ENCODE results near the gene RBAK.

GRCh38 chr7:4842156-4842864 is 19.5 kb downstream of the PAPOLB start:
- PRO-cap, result no peak

- PRO-cap, result no peak
Measured at GRCh38 chr7:4858132-4858559, 3.7 kb downstream of the PAPOLB start.

GRCh38 chr7:4882045-4882814 is 1.3 kb downstream of the RADIL start:
- PRO-cap, result bidirectional peak, plus-strand start at chr7:4882266, minus-strand start at chr7:4882214; unidirectional peak, plus-strand start at chr7:4882266; bidirectional peak, plus-strand start at chr7:4882606, minus-strand start at chr7:4882377

- PRO-cap, result no peak
Measured at GRCh38 chr7:4883902-4884228, 349 bp upstream of the RADIL start.

- PRO-cap, result bidirectional peak, plus-strand start at chr7:5045924, minus-strand start at chr7:5045816
Measured at GRCh38 chr7:5045484-5046069, at the start of gene RBAK. Gene RBAK, plus strand, starts transcription at chr7:5045860.

GRCh38 chr7:5223492-5224001 is 33.5 kb downstream of the WIPI2 start:
- PRO-cap, result no peak

DNA sequence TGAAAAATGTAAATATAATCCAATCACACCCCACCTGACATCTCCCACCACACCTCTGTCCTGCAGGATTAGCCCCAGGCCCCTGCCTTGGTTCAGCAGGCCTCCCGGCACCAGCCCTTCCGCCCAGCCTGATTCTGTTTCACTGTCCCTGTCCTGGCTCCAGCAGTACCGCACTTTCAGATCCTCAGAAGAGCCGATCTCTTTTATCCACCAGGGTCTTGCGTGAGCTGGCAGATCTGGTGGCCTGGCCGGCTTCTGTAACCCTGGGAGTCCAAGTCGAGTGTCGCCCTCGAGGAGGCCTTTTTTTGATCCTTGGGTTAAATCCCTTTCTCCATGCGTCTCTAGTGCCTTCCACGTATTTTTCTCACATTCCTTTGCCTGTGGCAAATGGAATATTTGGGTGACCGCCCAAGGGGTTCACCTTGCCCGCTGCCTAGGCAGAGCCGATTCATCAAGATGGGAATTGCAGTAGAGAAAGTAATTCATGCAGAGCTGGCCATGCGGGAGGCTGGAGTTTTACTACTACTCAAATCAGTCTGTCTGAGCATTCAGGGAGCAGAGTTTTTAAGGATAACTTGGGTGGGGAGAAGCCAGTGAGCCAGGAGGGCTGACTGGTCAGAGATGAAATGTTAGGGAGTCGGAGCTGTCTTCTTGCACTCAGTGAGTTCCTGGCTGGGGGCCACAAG is 34.1 kb downstream of the WIPI2 start:
- PRO-cap, result no peak

- PRO-cap, result no peak
Measured at GRCh38 chr7:5457369-5458028, 33.9 kb upstream of the TNRC18 start.

GRCh38 chr7:5679741-5680521 is 87.3 kb downstream of the FSCN1 start:
- PRO-cap, result no peak

DNA sequence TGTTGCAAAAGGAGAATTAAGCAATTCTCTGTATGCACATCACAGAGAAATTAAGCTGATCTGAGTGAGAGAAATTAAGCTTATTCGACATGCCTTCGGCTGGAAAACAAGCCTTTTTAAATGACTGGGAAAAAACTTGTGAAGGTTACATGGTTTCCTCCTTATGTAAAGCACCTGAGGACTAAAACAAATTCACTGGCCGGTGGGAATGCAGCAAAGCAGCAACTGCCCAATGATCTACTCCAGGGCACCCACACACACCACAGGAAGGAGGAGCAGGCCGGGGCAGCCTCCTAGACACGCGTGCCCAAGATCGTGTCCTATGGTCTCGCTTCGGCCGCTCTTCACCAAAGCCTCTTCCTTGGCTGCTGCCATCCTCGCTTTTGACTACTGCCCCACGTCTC is 85.2 kb downstream of the RNF216 start:
- PRO-cap, result no peak

DNA sequence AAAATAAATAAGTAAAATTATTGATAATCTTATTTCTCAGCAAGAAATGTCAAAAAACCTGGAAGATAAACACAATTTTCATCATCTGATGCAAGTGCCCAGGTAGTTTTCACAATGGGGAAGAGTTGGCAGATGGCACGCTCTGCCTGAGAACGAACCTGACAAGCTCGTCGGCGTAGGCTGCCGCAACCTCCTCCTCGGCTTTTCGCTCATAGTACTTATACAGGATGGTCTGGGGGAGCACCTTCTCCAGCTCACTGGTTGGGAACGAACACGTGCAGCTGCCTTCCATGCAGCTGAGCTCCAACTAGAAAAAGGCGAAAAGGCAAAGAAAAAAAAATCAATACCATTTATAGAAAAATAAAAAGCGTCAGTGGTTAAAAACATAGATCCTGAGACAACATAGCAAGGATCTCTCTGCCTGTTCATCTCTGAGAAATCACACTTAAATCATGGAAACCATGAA is 68.9 kb downstream of the RNF216 start:
- PRO-cap, result no peak

DNA sequence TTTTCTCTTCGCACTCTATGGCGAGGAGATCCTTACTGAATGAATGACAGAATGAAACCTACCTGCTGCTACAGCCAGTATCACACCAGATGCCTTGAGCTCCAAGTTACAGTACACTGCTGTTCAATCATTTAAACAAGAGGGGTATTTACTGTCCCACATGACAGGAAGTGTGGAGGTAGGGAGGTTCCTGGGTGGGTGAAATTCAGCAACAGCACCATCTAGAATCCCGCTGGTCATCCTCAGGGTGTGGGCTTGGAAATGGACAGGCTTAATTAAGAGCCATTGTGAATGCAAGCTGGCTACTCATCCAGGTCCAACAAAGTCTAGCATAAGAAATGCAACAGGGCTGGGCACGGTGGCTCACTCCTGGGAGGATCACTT is 14.8 kb downstream of the CYTH3 start:
- PRO-cap, result unidirectional peak, minus-strand start at position 118 of the sequence

DNA sequence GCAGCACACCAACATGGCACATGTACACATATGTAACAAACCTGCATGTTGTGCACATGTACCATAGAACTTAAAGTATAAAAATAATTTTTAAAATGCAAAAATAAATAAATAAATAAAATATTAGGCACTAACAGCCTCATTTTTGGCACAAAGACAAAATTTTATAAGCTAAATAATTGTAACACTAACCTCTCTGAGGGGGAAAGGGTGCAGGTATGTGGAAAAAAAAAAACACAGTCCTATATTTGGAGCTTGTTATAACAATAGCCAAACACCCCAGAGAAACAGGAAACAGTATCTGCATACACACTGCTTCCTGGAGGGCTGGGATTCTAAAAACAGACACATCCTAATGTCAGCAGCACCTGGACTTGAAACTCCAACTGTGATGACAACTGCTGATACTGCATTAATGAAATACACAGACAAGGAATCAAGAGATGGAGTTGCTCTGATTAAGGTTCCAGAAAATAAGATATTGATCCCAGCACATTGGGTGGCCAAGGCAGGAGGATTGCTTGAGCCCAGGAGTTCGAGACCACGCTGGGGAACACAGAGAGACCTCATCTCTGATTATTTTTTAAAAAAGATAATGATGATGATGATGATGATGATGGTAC is 9.4 kb downstream of the DAGLB start:
- PRO-cap, result no peak

DNA sequence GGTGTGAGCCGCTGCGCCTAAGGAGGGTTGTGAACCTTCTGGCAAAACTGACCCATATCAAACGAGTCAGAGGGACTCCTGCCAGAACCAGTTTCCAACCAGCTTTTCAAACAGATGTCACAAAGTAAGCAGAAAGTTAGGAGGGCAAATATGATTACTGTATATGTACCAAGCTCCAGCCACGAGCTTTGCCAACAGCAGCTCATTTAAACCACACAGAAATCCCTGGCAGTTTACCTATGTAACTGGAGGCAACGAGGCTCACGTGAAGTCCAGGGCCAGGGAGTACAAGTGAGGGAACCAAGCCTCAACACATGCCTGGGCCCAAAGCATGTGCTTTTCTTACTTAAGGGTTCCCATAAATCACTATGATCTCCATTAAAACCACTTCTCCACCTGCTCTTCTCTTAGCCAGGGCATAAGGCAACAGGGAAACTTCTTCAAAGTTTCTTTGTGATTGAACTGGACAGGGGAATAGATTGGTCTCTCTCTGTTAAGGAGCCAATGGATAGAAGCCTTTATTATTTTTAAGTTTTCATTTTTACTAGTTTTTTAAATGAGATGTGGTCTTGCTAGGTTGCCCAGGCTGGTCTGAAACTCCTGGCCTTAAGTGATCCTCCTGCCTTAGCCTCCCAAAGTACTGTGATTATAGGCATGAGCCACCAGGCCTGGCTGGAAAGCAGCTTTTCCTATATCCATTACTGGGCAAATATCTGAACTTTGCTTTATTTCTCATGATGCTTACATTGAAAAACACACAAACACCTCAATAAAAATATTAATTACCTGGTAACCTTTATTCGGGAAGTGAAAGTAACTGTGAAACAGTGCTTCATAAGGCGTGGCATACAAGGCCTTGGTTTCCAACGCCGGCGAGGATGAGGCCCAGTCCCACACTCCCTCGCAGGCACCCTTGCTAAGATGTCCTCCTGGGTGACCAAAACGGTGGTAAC is 12.8 kb upstream of the DAGLB start:
- PRO-cap, result no peak

DNA sequence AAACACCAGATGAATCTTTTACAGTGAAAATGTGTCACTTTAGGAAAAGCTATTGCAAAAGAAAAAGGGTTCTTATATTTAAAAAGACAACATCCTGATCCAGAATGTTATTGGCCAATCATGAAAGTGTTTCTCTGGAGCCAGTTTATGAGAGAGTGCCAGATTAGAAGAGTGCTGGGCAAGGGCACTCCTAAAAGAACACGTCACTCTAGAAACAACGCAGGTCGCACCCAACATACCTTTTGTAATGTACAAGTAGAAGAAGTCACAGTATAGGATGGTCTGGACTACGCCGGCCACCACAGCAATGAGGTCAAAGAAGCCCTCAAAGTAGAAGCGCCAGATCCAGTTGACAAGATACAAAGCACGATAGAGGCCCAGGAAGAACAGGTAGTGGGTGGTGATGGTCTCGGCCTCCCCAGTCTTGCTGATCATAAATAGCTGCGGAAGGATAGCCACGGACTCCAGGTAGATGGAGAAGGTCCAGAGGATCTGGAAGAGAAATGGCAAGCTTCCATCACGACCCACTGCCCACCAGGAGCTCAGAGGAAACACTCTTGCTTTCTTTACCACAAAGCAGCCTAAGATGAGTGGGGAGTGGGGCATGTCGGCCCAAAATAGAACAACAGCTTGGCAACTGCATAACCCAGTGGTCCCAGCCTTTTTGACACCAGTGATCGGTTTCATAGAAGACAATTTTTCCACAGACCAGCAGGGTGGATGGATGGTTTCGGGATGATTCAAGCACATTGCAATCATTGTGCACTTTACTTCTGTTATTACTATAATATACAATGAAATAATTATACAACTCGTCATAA is 17.9 kb downstream of the KDELR2 start:
- PRO-cap, result no peak

GRCh38 chr7:6545586-6546088 is 5.6 kb downstream of the GRID2IP start:
- PRO-cap, result no peak

- PRO-cap, result no peak
Measured at GRCh38 chr7:6698097-6698955, 8.4 kb downstream of the ZNF12 start.

DNA sequence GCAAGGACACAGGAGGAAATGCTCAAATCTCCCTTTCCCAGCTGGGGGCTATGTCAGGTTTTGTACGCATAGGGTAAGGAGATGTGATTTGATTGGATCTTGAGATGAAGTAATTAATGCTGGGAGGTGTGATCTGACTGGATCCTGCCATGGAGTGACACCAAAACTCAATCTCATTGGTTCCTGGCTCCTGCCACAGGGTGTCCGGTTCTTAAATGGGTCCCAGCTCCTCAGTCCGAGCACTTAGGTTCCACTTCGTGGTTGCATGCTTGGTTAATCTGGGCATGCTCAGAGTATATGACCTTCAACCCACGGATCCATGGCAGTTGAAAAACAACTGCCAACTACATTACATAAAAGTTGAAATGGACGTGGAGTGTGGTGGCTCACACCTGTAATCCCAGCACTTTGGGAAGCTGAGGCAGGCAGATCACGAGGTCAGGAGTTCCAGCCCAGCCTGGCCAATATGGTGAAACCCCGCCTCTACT is 3.1 kb upstream of the ZNF12 start:
- PRO-cap, result no peak

DNA sequence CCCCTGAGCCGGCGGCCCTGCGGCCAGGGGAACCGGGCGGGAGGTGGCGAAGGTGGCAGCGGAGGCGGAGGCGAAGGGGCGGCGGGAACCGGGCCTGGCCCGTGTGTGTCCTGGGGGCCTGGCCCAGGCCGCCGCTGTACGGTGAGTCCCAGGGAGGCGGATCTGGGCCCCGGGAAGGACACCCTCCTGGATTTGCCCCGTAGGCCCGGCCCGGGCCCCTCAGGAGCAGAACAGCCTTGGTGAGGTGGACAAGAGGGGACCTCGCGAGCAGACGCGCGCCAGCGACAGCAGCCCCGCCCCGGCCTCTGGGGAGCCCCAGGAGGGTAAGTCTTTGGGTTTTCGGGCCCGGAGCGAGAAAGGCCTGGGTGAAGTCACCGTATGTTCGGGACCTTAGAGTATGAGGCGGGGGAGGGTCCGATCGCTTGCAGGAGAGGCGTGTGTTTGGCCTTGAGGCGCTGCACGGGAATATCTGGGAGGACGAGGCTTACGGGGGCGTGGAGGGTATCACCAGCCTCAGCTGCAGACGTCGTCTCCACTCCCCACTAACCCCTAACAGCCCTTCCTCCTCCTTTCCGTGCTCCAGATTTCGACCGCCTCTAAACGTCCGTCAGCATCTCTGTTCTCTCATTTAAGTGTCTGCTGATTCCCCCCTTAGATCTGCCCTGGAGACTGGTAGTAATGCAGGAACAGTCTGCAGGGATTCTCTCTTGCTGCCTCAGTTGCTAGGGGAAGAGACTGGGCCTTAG is 23.4 kb upstream of the ZNF12 start:
- PRO-cap, result no peak

GRCh38 chr7:6827043-6827530 is 1.0 kb upstream of the CCZ1B start:
- PRO-cap, result no peak

Data from neural crest cell (in vitro differentiated cells).